Measurements from ENCODE around the genes TXN and PTGR1.

DNA sequence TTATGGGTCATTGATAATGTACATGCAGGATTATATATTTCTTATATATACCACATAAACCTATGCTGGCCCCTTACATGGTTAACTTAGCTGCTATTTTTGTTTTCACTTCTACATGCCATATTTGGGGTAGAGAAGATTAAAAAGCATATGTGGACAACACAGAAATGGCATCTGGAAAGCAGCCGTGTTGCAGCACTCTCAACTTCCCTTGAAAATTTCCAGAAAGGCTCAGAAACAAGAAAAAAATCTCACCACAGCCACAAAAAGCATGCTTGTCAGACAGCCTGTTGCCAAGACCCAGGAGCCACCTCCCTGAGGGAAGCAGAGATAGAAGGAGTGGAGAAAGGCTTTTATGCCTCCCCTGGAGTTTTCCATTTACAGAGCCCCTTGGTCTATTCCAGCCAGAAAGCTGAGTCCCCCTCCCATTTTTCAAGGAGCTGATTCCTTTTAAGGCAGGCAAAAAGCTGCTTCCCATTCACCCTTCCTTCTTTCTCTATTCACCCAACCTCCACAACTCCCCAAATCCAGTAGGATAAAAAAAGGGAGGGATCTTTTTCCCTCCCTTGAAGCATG, 37.3 kb upstream of the PALM2AKAP2 start:
- RRBS, result no CpG with 5 or more reads among the region's 1 CpG

- RRBS, result no CpG with 5 or more reads among the region's 1 CpG
Measured at GRCh38 chr9:109817199-109817435, 37.1 kb downstream of the PALM2AKAP2 start.

- RRBS, result no CpG with 5 or more reads among the region's 12 CpGs
Measured at GRCh38 chr9:110126142-110127154, 81.5 kb downstream of the C9orf152 start.

GRCh38 chr9:110167466-110167961, 40.4 kb downstream of the C9orf152 start:
- RRBS, result no CpG with 5 or more reads among the region's 1 CpG

DNA sequence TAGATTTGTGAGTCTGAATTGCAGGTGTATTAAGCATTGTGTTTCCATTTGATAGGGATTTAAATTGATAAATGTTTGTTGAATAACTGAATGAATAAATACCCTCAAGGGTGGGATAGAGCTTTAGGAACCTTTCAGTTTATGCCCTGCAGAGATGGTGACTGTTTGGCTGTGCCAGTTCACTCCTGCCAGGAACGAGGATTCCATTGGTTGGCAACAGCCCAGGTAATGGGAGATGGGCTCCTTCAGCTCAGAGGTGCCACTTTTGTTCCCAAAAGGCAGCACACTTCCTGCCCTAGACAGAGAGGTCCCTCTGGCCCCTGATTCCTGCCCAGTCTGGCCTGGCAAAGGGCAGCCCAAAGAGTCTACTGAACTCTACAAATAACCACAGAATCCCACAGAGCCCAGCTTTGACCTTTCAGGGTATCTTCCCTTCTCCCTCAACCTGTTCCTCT, 1.6 kb downstream of the C9orf152 start:
- RRBS, result no CpG with 5 or more reads among the region's 1 CpG

DNA sequence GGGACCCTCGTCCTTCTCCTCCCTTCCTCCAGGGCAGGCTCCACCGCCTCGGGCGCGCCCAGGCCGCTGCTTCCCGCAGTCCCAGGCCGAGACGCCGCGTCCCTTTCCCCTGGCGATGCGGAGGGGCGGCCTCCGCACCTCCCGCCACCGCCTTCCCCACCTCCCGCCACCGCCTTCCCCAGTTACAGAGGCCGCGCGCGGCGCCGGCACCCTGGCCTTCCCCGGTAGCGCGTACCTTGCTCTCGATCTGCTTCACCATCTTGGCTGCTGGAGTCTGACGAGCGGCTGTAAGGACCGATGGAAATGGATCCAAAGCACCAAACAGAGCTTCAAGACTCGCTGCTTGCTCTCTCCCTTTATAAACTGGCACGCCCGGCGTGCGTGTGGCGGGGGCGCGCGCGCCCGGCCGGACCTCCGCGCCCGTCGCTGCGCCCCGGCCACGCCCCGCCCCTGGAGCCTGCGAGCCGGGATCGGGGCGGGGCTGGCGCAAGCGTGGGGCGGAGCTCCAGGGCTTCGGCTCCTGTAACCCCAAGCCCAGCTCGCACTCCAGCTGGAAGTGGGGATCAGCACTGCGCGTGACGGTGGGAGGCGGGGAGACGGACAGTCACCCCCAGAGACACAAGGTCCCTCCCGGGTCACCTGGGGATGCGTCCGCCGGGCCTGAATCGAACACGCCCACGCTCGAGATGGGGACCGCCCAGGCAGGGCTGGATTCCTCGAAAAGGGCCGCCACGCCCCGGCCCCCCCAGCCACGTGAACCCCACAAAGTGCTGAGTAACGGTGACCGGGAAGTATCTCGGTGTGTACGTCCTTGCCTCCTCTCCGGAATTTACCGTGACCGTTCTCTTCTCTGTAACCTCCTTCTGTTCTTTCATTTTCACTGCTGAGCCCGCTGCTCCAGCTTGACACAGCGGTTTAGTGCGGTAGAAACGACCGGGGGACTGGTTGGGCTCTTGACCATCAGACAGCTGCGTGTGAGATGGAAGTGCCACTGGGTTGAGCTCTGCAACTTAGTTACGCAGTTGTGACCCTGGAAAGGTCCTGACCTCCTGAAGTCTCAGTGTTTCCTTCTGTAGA, at the start of gene TXN:
Gene TXN (minus strand): TSS at position 331 of the 1,077 bp plus-strand sequence.
- RRBS, result under 1% methylated on average over 18 of the region's 94 CpGs

GRCh38 chr9:110257844-110258438, 1.6 kb upstream of the TXN start:
- RRBS, result no CpG with 5 or more reads among the region's 3 CpGs

DNA sequence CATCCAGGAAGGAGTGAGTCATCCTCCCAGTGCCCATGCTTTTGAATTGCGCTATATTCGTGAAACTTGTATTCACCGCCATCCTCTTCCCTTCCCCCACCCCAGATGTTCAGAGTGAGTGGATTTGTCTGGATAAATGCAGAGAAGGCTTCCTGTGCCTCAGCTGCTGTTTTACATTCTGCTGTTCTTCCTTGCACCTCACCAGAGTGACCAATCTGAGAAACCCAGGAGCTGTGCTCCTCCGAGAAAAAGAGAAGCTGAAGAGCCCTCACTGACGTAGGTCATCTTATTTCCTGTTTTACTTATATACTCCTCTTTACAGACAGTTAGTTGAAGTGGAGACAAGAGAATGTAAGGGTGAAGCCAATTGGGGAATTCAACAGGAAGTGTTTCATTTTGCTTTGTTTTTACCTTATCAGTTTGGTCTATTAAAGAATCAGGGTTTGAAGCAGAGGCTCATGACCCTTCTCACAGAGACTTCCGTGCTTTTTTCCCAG, 24.7 kb upstream of the SVEP1 start:
- RRBS, result no CpG with 5 or more reads among the region's 6 CpGs

DNA sequence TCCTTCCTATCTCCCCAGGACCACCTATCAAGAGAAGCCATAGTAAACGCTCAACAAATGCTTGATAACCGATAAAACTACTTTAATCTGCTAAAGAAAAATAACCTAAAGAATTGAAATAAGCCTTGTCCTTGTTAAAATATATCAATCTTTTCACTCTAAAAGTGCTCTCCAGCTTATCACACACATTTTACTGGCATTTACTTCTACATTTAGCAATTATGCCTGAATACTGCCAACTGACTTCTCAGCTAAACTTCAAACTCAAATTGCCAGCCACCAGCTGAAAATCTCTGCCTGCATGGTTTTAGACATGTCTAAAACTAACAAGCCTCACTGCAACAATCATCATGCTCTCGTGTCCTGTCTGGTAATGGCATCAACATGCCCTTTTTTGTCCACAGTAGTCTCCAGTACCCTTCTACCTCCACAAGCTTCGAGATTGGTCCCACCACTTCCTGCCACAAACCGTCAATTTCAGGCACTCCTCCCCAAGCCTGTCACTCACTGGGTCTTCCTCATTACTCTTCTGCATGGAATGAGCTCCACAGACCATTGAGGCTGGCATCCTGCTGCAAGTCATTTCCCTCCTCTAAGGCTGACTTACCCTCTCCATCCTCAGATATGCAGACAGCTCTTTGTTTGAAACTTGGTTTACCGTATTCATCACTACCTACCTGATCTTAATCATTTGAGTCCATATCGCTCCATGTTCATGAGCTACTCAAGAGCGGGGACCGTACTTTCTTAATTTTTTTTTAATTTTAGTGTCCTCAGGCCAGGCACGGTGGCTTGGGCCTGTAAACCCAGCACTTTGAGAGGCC, 9.1 kb downstream of the LPAR1 start:
- RRBS, result no CpG with 5 or more reads among the region's 10 CpGs

GRCh38 chr9:111038640-111039397, 549 bp upstream of the LPAR1 start:
- RRBS, result under 1% methylated on average over 8 of the region's 47 CpGs

GRCh38 chr9:111287855-111288130, 42.2 kb downstream of the OR2K2 start:
- RRBS, result no CpG with 5 or more reads among the region's 1 CpG

GRCh38 chr9:111598975-111600104, at the start of gene PTGR1:
PTGR1 (minus strand) TSS chr9:111599647.
- RRBS, result 4% methylated on average over 20 of the region's 76 CpGs

- RRBS, result no CpG with 5 or more reads among the region's 4 CpGs
Measured at GRCh38 chr9:111909197-111910190, 12.9 kb downstream of the UGCG start.

- RRBS, result no CpG with 5 or more reads among the region's 18 CpGs
Measured at GRCh38 chr9:111937748-111938960, 41.5 kb downstream of the UGCG start.

GRCh38 chr9:112011821-112012748, 115.5 kb downstream of the UGCG start:
- RRBS, result no CpG with 5 or more reads among the region's 5 CpGs

GRCh38 chr9:112029816-112030508, 133.3 kb downstream of the UGCG start:
- RRBS, result no CpG with 5 or more reads among the region's 4 CpGs

GRCh38 chr9:112040656-112041550, 134.2 kb downstream of the SUSD1 start:
- RRBS, result no CpG with 5 or more reads among the region's 7 CpGs

GRCh38 chr9:112050431-112051005, 124.6 kb downstream of the SUSD1 start:
- RRBS, result no CpG with 5 or more reads among the region's 5 CpGs

GRCh38 chr9:112174422-112174954, 609 bp downstream of the SUSD1 start:
- RRBS, result 2% methylated on average over 18 of the region's 39 CpGs

DNA sequence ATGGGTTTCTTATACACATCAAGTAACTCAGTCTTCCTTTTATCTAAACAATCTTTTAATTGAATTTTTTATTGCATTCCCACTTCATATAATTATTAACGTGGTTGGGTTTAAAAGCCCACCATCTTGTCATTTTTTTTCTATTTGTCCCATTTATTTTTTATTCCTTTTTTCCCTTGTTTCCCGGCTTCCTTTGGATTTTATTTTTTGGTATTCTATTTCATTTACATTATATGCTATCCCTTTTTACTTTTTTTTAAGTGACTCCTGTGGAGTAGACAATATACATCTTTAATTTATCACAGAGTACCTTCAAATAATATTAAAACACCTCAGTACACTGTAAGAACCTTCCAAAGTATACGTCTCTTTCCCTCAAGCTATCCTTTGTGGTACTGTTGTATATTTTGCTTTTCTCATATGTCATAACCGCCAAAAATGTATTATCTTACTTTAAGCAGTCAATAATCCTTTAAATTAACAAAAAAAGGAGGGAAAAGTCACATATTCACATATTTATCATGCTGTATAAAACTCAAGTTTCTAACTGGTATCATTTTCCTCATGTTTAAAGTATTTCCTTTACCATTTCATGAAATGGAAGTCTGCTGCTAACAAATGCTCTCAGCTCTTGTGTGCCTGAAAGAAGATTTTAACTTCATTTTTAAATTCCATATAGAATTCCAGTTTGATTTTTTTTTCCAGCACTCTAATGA, 47.1 kb downstream of the PTBP3 start:
- RRBS, result no CpG with 5 or more reads among the region's 4 CpGs

Measured in AG10803 (cell line).